Gastrocnemius medialis (tissue), 3 donors: Measurements from ENCODE around the gene TUBAL3.

GRCh38 chr10:4820660-4821393, 5.2 kb upstream of the AKR1E2 start:
- PRO-cap = no peak
- RAMPAGE, long total RNA, 3 experiments = no peak in any of the 3 experiments

- PRO-cap = no peak
- RAMPAGE, long total RNA, 3 experiments = no peak in any of the 3 experiments
Observed at GRCh38 chr10:4984780-4985471, 18.7 kb downstream of the AKR1C2 start.

- PRO-cap = no peak
- RAMPAGE, long total RNA, 3 experiments = no peak in any of the 3 experiments
Observed at GRCh38 chr10:5101867-5102584, 7.8 kb downstream of the AKR1C3 start.

DNA sequence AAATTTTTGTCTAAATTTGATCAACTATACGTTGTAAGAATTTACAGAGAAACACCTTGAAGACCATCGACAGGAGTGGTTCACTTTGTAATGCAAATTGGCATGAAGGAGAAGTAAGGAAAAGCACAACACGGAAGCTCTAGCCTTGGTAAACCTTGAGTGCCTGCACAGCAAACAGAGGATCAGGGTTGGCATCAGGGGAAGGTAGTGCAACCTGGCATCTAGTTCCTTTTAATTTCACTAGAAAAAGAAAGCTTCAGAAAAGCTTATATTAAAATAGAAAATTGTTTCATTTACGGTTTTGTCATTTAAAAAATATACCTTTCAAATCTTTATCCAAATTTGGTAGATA, 1.1 kb downstream of the AKR1C4 start:
- PRO-cap = no peak
- RAMPAGE, long total RNA, 3 experiments = no peak in any of the 3 experiments

- PRO-cap = no peak
- RAMPAGE, long total RNA, 3 experiments = no peak in any of the 3 experiments
Observed at GRCh38 chr10:5404309-5404653, 347 bp downstream of the TUBAL3 start.

DNA sequence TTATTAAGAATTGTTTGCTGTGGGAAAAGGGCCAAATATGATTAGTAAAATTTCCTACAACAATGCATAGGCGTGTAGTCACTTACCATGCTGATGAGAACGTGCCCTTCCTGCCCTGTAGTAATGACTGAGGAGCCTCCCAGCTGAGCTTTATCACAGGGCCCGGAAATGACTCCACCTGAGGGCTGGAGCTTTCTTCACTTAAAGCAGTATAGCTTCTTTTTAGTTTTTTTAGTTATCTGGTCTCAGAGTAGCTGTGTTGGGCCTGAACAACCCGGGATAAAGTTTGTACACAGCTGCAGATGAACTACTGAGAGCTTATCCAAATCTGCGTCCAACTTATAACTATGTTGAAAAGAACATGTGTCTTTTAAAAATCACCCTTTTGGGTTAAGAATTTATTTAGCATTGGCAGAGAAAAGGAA, at the start of gene TUBAL3:
TSS of gene TUBAL3 (minus strand) at position 125 of the 425 bp plus-strand sequence.
- PRO-cap = unidirectional peak, minus-strand start at position 125 of the sequence
- RAMPAGE, long total RNA, 3 experiments = no peak in any of the 3 experiments

GRCh38 chr10:5445993-5447102, 34.0 kb downstream of the NET1 start:
- PRO-cap = unidirectional peak, plus-strand start at chr10:5446609
- RAMPAGE, long total RNA, 3 experiments = start-site peak on the plus strand in 1 of 3 experiments, at chr10:5446470-5446634 at its widest, 59 reads per replicate

DNA sequence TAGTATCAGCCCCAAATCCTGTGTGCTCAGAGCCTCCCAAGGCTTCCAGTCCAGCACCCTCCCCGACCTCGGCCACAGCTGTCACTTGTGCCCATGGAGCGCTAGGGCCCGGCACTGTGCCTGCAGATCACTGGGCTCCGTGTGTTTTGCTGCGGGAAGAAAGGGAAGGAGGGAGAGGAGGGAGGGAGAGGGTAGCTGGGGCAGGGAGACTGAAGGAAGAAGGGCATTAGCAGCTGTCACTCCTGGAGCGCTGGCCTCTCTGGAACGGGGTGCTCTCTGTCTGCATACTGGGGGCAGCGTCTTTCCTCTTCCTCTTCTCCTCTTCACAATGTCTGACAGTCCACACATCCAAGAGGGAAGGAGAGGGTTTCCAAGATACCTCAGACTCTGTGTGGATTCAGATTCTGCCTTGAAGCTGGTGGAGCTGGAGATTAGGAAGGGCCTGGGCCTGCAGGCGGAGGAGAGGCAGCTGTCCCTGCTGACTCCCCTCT, 13.1 kb downstream of the CALML5 start:
- PRO-cap = no peak
- RAMPAGE, long total RNA, 3 experiments = no peak in any of the 3 experiments

DNA sequence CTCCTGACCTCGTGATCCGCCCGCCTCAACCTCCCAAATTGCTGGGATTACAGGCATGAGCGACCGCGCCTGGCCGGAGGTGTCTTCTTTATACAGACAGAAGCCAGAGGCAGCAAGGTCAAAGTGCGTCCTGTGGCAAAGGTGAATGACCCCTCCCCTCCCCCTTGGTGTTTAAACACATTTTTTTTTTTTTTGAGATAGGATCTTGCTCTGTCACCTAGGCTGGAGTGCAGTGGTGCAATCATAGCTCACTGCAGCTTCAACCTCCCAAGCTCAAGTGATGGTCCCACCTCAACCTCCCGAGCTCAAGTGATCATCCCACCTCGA, 3.6 kb downstream of the CALML3 start:
- PRO-cap = no peak
- RAMPAGE, long total RNA, 3 experiments = no peak in any of the 3 experiments

DNA sequence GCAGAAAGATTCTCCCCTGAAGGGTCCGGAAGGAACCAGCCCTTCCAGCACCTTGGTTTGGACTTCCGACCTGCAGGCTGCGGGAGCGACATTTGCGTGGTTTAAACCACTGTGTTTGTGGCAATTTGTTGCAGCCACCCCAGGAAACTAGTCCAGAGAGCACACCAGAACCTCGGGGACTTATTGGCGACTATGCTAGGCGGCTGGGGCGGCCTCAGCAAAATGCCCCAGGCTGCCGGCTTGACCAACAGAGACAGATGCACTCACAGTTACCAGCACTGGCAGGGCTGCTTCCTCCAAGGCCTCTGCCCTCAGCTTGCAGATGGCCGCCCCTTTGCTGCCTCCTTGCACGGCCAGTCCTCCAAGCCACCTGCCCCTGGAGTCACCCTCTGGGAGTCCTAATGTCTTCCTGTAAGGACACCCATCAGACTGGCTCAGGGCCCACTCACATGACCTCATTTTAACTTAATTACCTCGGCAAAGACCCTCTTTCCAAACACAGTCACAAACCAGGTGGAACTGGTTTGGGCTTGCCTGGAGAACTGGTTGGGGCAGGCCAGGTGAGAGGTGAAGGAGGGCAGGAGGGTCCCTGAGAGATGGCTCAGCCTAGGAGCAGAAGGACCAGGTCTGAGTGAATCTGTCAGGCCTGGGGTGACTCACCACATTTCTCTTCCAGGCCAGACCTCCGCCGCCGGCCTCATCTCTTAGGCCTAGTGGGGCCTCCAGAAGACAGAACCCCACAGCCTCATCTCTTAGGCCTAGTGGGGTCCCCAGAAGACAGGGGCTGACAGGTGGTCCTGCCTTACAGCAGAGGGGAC, 26.2 kb downstream of the CALML3 start:
- PRO-cap = no peak
- RAMPAGE, long total RNA, 3 experiments = no peak in any of the 3 experiments

- PRO-cap = no peak
- RAMPAGE, long total RNA, 3 experiments = no peak in any of the 3 experiments
Observed at GRCh38 chr10:5595647-5596560, 70.5 kb downstream of the ASB13 start.

DNA sequence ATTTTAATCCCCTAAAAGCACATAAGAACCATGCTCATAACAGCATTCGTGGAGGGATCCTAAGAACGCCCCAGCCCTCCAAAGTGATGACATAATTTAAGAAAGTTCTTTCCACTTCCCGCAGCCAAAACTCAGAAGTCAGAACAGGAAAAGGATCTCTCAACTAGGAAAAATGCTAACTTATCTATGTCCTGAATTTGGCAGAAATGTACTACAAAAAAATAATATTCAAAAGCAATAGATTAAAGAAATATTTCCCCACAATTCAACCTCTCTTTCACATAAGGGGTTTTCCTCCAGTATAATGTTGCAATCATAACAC, 23.1 kb downstream of the ASB13 start:
- PRO-cap = no peak
- RAMPAGE, long total RNA, 3 experiments = no peak in any of the 3 experiments

- PRO-cap = no peak
- RAMPAGE, long total RNA, 3 experiments = no peak in any of the 3 experiments
Observed at GRCh38 chr10:5692270-5693528, 8.1 kb downstream of the TASOR2 start.

- PRO-cap = no peak
- RAMPAGE, long total RNA, 3 experiments = no peak in any of the 3 experiments
Observed at GRCh38 chr10:5726627-5727254, 42.1 kb downstream of the TASOR2 start.

DNA sequence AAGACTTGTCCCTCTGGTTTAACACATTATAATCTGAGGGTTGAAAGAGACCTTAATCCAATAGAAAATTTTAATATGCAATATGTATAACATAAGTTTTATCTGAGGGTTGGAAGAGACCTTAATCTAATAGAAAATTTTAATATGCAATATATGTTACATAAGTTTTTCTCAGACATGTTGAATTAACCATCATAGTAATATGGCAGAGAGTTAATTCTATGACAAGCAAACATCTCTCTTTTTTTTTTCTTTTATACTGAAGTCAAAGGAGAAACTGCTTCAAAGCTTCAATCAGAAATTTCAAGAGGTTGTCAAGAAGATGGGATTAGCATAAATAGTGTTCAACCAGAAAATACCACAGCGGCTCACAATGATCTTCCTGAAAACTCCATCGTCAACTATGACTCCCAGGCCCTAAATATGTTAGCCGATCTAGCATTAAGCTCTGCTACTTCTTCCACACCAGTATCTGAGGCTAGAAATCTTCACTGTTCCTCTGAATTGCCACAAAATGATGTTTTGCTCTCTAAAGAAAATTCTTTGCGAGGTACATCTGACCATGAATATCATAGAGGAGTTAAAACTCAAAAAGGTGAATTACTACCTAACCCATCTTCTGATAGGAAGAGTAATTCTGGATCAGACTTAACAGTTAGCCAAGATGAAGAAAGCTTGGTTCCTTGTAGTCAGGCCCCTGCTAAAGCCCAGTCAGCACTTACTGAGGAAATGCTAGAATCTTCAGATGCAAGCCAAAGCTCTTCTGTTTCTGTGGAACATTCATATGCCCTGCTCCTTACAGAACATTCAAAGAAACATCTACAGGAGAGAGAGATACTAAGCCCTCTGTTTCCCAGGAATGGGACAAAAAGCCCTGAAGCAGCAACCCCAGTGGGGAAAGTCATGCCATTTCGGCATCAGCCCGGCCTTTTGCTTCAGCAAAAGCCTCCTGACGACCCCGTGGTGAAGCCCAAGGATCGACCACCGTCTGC, 55.0 kb downstream of the TASOR2 start:
- PRO-cap = no peak
- RAMPAGE, long total RNA, 3 experiments = no peak in any of the 3 experiments

DNA sequence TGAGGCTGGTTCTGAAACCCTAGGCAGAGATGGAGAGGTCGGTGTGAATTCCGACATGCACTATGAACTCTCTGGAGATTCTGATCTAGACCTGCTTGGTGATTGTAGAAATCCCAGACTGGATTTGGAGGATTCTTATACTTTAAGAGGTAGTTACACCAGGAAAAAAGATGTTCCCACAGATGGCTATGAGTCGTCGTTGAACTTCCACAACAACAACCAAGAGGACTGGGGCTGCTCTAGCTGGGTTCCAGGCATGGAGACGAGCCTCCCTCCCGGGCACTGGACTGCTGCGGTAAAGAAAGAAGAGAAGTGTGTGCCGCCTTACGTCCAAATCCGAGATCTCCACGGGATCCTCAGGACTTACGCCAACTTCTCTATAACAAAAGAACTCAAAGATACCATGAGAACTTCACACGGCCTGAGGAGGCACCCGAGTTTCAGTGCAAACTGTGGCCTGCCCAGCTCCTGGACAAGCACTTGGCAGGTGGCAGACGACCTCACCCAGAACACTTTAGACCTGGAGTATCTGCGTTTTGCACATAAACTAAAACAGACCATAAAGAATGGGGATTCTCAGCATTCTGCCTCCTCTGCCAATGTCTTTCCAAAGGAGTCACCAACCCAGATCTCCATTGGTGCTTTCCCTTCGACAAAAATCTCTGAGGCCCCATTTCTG, 64.3 kb downstream of the GDI2 start:
- PRO-cap = no peak
- RAMPAGE, long total RNA, 3 experiments = no peak in any of the 3 experiments

DNA sequence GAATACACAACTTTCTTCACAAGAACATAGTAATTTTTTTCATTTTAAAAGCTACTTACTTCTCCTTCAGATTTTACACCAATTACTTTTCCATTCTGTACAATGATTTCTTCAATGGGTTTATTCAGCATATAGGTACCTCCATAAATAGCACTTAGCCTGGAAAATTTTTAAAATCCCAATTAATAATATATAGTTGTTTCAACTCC, 39.5 kb downstream of the GDI2 start:
- PRO-cap = no peak
- RAMPAGE, long total RNA, 3 experiments = no peak in any of the 3 experiments

DNA sequence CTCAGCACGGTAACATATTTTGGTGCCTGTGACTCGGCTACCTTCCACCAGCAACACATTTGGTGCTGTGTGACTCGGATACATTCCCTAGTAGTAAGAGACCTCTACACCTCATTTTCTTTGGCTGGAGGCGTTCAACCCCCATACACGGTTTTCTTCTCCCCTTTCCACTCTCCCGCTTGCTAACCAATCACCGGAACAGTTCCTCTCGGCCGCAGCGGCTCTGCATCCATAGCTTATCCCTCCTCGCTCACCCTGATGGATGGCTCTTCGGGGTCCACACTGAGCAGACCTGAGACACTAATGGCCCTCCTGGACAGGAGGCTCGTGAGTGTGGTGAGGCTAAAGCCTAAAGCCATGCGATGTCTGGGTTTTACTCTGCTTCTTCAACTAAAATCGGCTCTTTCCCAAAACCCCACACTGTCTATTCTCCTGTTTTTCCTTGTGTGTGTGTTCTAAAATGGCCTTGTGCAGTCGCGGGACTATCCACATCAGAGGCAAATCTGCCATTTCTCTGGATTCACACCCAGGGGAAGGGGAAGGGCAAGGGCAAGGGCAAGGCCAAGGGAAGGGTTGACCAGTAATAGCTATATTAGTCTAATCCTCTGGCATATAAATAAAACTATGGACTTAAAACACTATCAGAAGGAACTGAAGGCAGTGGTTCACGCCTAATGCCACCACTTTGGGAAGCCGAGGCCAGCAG, 38.7 kb downstream of the GDI2 start:
- PRO-cap = no peak
- RAMPAGE, long total RNA, 3 experiments = no peak in any of the 3 experiments

DNA sequence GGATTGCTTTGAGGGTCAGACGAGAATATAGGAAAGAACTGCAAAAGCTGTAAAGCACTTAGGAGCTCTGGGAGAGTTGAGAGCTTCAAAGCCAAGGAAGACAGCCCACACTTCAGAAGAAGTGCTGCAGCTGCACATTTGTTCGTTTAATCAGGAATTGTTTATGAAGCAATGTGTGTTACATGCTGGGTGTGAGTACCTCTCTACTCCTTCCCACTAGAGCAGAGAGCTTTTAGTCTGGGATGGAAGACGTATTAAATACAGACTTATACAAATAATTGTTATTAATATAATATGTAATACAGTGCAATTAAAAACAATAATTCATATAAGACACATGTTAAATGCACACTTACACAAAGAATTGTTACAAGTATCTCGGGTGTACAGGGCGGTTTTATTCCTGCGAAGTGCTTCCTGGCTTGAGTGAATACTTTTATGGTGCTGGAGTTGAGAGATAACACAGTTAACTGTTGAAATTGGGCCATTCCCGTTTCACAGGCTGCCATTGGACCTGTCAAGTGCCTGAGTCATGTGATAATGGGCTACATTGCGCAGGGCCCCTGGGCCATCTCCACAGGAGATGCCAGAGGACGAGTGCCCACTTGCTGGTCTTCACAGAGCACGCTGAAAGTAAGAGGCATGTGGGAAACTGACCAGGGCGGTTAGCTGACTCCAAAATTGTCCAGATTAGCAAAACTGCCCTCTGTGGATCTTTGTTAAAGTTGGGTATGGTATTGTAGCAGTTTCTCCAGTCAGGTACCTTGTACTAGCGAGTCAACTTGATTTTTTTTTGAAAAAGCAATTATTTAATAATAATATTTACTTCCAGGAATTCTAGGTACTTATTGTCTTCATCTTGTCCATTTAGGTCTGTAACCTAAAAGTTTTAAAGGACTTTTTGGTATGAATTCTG, 4.8 kb downstream of the FBH1 start:
- PRO-cap = no peak
- RAMPAGE, long total RNA, 3 experiments = no peak in any of the 3 experiments

DNA sequence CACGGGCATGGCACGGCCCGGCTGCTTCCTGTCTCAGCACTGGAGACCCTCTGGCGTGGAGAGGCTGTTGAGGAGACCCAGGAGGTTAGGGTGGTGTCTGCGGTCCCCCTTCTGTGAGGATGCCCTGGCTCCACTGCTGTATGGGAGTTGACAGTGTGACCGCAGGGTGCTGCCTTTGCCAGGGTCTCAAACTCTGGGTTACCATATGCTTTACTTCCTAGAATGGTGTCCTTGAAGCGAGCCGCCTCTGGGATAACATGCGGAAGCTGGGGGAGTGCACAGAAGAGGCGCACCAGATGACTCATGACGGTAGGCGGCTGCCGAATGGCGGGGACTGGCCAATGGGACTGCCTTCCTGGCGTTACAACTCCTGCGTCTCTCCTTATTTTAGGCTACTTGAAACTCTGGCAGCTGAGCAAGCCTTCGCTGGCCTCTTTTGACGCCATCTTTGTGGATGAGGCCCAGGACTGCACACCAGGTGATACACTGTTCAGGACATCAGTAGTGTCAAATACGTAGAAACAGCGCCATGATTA, 27.2 kb downstream of the FBH1 start:
- PRO-cap = no peak
- RAMPAGE, long total RNA, 3 experiments = no peak in any of the 3 experiments